Hepatocyte (in vitro differentiated cells and primary cell): ENCODE measurements around the genes ARFRP1 and ZNF512B.

GRCh38 chr20:63688953-63689210 lies 7.6 kb upstream of the TNFRSF6B start:
- RAMPAGE, long total RNA: no peak
- RRBS: 86% methylated on average over 1 of the region's 6 CpGs

- RAMPAGE, long total RNA: start-site peak on the plus strand at chr20:63708065-63708085, 23 and 24 reads in 2 replicates
- RRBS: under 1% methylated on average over 31 of the region's 122 CpGs
These were observed at the start of gene ARFRP1 for GRCh38 chr20:63707195-63708232. TSS of gene ARFRP1 (minus strand) at chr20:63707976.

- RAMPAGE, long total RNA: no peak
- RRBS: 3% methylated on average over 10 of the region's 39 CpGs
These were observed 1.4 kb downstream of the SLC2A4RG start for GRCh38 chr20:63740621-63741735.

DNA sequence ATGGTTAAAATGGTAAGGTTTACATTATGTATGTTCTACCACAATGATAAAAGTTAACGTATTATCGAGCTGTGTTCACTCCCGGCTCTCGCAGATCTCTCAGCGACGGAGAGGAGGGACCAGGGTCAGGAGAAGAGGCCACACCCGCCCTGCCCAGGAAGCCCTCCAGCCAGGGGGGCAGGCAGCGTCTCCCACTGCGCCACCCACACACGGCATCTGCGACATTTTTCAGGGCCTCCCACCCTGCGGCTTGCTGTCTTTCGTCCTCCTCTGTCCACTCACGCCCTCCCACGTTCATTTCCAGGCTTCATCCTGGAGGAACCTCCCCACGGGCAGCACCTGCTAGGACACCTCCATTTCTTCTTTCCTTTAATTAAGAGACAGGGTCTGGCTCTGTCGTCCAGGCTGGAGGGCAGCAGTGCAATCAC lies 43.3 kb downstream of the ZBTB46 start:
- RAMPAGE, long total RNA: no peak
- RRBS: no CpG with 5 or more reads among the region's 17 CpGs

DNA sequence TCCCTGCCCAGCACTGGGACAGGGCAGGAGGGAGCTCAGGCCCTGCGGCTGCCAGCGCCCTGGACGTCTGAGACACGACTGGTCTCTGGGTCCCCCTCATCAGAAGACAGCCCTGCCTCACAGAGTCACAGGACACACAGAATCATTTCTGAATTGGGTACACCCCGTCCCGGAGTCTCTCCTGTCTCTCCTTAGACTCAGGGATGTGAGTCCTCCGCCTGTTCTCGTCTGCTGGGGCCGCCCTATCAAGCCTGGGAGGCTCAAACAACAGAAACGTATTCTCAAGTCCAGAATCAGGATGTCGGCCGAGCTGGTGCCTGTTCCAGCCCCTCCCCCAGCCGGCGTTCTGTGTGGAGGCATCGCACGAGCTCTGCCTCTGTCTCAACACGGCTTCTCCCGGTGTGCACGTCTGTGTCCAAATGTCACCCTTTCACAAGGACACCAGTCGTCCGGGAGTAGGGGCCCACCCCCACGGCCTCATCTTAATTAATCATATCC lies 39.4 kb downstream of the ZBTB46 start:
- RAMPAGE, long total RNA: no peak
- RRBS: 44% methylated on average over 6 of the region's 22 CpGs

DNA sequence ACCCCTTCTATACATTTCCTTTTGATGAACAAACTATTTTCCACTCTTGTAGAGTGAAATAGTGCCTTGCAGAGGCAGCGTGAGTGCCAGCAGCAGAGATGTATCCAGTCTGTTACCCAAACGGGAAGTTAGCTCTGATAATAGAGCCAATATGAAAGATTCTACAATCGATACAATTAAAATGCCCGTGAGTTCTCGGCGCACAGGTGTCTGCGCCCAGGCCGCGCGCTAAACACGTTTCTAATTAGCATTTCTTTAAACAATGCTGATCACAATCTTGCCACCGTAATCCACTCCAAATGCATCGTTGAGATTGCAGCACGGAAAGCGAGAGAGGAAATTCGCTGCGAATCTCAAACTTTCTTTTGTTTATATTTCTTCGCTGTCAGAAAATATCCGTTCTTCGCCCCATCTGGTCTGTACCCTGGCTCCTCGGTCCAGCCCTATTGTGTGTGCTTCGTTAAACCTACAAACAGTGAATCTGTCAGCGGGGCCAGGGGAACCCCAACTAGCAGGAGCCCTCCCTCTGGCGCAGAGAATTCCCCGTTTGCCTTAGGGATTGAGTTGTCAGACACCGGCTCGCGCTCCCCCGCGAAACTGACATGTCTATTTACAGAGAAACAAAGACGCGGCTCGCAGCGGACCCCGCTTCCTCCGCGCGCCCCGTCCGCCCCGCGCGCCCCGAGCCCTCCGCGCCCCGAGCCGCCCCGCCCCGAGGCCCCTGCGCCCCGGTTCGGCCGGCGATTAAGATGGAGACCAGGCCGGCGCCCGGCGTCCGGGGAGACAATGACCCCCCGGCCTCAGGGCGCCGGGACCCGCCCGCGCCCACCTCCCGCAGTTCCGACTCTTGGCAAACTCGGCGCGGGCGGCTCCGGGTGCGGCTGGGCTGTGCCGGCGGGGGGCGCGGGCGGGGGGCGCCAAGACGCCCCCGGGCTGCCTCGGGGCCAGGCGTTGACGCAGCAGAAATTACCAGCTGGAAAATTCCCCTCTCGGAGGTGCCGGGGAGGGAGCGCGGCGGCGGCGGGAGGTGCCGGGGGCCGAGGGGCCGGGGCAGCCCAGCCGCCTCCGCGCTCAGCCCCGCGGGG lies 994 bp downstream of the ZBTB46 start:
- RAMPAGE, long total RNA: no peak
- RRBS: 2% methylated on average over 30 of the region's 100 CpGs

DNA sequence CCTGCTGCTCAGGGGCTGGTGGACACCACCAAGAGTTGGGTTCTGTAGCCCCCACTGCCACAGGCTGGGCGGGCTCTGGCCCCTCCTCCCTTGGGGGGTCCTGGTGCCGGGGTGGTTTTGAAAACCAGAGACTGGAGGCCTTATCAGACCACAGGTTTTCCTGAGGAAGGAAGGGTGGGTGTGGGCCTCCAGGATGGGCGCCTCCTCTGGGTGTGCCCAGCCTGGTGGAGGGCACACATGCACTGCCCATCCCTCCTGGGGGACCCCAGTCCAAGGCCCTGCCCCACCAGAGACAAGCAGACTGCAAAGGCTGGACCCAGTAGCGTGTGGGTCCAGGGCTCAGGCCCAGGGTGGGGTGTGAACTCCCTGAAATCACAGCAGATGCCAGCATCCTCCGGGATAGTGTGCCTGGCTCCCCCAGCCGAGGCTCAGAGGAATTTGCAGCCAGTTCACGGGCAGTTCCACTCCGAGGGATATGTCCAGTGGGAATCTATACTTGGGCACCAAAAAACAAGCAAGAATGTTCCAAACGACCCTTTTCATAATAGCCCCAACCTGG lies 13.5 kb upstream of the ZBTB46 start:
- RAMPAGE, long total RNA: no peak
- RRBS: no CpG with 5 or more reads among the region's 9 CpGs

GRCh38 chr20:63858344-63859524 lies 2.6 kb upstream of the ABHD16B start:
- RAMPAGE, long total RNA: no peak
- RRBS: no CpG with 5 or more reads among the region's 20 CpGs

GRCh38 chr20:63878151-63878761 lies 13.2 kb downstream of the TPD52L2 start:
- RAMPAGE, long total RNA: no peak
- RRBS: no CpG with 5 or more reads among the region's 11 CpGs

DNA sequence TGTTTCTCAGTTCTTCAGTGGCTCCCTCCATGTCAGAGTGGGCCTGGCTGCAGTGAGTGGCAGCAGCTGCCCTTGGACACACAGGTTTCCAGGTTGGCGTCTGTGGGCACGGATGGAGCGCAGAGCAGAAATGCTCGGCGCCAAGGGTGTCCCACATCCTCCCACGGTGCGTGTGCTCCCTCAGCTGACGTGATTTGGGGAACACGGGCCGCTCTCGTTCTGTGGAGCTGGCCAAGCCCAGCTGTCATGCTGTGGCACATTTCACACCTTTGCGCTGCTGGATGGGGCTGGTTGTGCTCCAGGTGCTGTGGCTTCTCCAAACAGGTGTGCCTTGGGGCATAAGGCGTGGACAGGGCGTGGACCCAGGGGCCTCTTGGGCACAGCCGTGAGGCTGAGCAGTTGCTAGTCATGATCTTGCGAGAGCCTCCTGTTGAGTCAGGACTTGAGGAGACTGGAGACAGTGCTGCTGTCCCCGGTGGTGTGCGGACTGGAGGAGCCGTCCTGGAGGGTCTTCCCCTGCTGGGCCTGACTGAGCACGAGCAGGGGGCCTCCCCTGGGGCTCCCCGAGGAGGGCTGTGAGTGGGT lies 9.5 kb upstream of the DNAJC5 start:
- RAMPAGE, long total RNA: no peak
- RRBS: no CpG with 5 or more reads among the region's 21 CpGs

DNA sequence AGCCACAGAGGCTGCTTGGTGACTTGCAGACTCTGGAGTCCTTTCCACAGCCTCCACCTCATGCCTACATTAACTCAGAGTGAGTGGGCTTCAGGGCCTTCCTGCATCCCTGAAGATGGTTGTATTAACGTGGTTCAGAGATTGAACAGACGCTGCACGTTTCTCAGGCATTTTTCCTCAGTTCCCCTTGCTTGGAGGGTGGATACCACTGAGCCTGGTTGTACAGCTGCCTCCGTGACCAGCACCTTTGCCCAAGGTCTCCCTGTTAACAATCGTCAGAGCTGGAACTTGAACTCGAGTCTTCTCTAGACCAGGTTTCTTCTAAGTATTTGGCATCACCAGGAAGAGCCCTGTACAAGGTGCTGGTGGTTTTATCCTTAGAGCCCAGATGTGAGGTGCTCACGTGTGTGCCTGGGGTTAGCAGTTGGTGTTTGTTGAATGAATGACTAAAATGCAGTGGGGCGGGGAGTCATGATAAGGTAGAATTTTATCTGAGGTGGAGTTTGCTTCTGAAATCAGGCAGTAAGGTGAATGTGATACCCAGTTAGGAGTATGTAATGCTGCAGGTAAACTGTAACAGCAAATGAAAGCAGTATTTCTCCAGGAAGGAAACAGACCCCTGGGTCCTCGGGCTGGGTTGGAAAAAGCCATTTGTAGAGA lies 3.0 kb downstream of the DNAJC5 start:
- RAMPAGE, long total RNA: no peak
- RRBS: no CpG with 5 or more reads among the region's 9 CpGs

DNA sequence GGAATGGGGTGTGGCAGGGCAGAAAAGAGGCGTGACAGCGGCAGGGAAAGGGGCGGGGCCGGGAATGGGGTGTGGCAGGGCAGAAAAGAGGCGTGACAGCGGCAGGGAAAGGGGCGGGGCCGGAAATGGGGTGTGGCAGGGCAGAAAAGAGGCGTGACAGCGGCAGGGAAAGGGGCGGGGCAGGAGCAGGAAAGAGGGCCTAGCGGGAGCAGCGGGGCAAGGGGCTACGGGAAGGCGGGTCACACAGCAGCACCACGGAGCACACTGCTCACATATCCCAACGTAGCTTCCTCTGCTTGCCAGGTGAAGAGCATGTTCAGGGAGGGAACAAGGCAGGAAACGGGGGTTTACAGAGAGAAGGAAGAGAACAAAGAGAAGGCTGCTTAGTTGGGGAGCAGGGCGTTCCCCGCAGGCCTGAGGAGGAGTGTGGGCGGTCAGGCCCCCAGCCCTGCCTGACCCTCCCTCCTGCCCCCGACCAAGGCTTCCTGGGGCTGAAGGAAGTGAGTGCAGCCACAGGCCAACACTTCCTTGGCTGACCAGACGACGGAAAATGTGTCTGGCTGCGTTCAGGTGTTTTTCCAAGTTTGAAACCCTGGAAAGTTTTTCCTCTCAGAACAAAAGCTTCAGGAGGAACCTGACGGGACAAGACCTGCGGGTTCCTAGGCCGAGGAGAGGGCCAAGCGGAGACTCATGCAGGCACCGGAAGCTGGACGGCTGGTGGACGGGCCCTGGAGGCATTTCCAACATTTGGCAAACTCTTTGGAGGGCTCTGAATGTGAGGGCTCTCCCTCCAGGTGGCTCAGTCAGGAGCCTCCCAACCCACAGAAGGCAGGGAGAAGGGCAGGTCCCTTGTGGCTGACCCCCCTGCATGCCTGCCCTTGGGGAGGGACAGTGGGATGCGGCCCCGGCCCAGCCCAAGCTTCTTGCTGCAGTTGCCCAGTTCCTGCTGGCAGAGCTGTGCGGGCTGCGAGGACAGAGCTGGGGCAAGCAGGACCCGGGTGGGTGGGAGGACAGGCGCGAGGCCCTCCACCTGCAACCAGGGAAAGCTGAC lies 13.7 kb downstream of the UCKL1 start:
- RAMPAGE, long total RNA: no peak
- RRBS: 90% methylated on average over 3 of the region's 39 CpGs

DNA sequence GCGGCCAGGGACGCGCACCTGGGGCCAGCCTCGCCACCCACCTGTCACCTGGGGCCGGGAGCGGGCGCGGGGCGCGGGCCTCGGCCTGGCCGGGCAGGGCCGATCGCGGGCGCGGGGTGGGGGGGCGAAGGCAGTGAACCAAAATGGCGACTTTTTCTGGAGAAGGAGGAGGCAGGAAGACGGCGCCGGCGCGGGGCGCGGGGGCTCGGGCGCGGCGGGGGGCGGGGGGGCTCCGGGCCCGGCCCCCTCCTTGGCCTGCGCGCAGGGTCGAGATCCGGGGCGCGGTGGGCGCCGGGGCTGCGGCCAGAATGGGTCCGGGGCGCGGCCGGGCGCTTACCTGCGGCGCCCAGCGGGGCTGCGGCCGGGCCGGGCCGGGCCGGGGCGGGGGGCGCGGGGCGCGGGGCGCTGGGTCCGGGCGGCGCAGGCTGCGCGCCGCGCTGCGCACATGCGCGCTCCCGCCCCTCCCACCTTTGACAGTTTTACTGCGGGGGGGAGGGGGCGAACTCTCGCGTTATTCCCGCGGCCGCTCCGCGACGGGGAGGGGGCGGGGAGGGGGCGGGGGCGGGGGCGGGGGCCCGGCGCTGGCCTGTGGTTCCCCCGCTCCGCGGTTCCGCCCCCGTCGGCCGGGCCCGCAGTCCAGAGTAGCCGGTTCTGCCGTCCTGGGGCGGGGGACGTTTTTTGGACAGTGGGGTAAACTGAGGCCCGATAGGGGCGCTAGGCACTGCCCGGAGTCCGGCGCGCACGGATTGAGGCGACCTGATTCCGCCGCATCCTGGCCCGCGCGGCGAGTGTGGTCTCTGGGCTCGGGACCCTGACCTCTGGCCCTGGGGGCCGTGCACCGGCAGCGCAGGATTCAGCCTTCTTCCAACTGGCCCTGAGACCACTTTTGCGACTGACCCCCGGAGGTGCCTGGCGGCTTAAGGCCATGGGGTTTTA lies at the start of gene ZNF512B:
Gene ZNF512B, minus strand, starts transcription at position 454 of the 936 bp plus-strand sequence.
- RAMPAGE, long total RNA: no peak
- RRBS: 2% methylated on average over 71 of the region's 121 CpGs

DNA sequence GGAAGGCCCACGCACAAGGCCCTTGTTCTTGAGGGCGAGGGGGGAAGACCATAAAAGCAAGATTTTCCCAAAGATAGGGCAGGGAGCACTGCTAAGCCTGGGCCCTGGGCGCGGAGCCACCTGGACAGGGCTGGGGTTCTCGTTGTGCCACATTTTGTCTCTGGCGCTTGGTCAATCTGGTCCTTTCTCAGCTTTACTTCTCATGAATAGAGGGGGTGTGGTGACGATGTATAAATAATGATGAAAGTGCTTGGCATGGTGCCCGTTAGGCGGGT lies 4.8 kb downstream of the SAMD10 start:
- RAMPAGE, long total RNA: no peak
- RRBS: no CpG with 5 or more reads among the region's 9 CpGs

DNA sequence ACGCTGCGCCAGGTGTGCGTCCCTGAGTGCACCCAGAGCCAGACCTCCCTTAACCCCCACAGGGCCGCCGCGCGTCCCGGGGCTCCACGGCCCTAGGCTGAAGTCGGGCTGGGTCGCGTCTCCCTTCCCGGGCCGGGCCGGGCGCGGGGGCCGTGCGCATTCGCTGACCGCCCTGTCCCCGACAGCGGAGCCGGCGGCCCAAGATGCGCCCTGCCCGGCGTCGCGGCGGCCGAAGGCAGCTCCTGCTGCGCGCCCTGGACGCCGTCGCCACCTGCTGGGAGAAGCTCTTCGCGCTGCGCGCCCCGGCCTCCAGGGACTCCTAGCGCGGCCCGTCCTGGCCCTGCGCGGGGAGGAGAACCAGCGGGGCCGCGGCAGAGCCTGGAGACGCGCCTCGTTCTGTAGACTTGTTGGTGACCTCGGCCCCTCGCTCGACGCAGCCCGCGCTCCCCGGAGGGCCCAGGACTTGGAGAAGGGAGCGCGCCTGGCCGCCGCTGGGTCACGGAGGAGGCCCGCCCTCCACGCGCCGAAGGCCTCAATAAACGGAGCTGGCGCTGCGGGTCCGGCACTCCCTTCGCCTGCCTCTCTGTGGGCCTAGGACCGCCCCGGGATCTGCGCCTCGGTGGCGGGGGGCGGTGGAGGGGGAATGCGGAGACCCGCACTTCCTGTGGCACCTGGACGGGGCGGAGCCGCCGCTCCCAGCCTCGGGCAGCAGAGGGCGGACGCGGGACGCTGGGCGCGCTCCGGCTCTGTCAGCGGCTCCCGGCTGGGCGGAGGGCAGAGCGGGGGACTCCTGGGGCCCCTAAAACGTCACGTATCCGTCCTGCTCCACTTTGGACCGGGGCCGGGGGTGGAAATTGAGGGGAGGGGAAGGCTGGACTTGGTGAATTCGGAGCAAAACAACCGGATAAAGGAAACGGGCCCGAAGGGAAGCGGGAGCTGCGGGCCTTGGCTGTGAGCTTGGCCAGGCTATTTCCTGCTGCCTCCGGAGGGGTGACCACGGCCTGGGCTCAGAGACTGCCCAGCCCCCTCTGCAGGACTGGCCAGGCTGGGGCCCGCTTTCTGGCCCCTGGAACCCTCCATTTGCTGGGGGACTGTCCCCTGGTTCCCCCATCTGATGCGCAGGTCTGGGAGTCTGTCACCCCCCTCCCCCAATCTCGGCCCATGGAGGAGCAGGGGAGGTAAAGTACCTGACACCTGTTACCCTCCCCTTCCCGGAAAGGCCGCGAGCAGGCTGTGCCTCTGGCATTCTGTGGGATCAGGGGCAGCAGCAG lies 2.9 kb downstream of the C20orf204 start:
- RAMPAGE, long total RNA: no peak
- RRBS: 2% methylated on average over 52 of the region's 117 CpGs

DNA sequence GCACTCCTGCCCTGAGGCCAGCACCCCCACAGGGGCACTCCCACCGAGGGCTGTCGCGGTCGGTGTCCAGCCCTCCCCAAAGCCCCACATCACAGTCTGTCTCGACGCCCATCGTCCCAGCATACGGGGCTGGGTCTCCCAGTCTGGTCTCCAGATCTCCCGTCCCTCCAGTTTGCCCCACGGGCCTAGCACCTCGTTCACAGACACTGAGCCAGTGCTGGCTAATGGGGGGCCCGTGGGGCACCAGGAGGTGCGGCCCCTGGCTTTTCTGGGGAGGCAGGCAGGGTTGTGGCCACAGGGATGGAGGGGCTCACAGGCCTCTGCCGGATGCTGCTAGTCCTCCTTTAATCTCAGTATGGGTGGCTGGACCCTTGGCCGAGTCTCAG lies 1.5 kb upstream of the SOX18 start:
- RAMPAGE, long total RNA: no peak
- RRBS: no CpG with 5 or more reads among the region's 15 CpGs

GRCh38 chr20:64051466-64052225 lies 2.2 kb upstream of the SOX18 start:
- RAMPAGE, long total RNA: no peak
- RRBS: 78% methylated on average over 4 of the region's 18 CpGs